Sternocleidomastoid (tissue), 1 donor: ENCODE measurements around a stretch of chr18.

DNA sequence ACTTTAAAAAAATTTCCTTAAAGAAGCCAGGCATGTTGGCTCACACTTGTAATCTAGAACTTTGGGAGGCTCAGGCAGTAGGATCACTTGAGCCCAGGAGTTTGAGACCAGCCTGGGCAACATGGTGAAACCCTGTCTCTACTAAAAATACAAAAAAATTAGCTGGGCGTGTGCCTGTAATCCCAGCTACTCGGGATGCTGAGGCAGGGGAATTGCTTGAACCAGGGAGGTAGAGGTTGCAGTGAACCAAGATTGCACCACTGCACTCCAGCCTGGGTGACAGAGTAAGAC is 22.0 kb downstream of the RIOK3 start:
- PRO-cap = no peak

DNA sequence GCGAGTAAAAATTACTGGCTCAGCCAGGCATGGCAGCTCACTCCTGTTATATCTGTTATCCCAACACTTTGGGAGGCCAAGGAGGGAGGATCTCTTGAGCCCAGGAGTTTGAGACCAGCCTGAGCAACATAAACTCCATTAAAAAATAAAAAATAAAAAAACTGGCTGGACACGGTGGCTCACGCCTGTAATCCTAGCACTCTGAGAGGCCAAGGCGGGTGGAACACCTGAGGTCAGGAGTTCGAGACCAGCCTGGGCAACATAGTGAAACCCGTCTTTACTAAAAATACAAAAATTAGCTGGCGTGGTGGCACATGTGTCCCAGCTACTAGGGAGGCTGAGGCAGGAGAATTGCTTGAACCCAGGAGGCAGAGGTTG is 22.7 kb upstream of the RMC1 start:
- PRO-cap = no peak

- PRO-cap = no peak
Observed at GRCh38 chr18:23495611-23496308, 7.6 kb upstream of the RMC1 start.

GRCh38 chr18:23504564-23505215 is 1.4 kb downstream of the RMC1 start:
- PRO-cap = no peak

GRCh38 chr18:23709917-23710672 is 20.8 kb downstream of the LAMA3 start:
- PRO-cap = no peak

GRCh38 chr18:23932626-23933017 is 81.9 kb upstream of the TTC39C start:
- PRO-cap = no peak

DNA sequence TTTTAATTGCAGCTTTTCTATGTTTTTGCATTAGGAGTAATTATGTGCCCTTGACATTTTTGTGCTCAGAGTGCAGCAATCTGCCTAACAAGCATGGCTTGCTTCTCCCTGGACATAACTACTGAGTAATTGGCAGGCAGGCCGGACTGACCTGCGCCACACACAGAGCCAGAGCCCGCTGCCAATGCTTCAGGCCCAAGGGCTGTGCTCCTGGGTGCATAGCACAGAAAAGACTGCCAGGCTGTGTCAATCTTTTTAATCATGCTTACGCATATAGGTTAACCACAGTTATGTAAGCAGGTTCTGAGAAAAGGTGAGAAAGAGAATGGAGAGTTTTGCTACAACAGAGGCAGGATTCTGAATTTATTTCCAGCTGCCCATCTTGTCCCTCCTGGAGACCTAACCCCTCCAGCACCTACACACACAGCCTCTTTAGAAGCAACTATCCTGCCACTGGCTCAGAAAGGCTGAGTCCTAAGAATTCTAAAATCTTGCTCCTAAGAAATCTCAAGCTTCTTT is 22.0 kb upstream of the TTC39C start:
- PRO-cap = no peak

- PRO-cap = no peak
Observed at GRCh38 chr18:24326203-24326757, 71.3 kb downstream of the OSBPL1A start.

DNA sequence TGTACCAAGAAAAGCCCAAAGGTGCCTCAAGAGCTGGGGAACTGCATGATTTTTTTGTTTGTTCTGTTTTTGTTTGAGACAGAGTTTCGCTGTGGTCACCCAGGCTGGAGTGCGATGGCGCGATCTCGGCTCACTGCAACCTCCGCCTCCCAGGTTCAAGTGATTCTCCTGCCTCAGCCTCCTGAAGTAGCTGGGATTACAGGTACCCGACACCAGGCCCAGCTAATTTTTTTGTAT is 37.8 kb downstream of the OSBPL1A start:
- PRO-cap = no peak

DNA sequence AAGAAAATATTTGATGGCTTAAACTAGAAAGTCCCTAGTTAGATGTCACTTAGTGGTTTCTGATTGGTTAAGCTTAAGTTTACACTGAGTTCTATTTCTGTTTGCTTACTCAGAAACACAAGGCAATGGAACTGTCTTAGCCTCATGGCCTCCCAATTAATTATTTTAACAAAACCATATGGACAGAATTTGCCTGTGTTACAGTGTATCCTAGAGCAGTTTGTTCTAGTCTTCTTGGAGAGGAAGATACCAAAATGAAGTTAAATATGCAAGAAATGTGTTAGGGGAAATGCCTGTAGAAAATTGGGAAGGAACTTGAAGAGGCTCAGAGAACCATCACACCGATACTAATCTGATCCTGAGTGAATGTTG is 4.6 kb upstream of the IMPACT start:
- PRO-cap = no peak

DNA sequence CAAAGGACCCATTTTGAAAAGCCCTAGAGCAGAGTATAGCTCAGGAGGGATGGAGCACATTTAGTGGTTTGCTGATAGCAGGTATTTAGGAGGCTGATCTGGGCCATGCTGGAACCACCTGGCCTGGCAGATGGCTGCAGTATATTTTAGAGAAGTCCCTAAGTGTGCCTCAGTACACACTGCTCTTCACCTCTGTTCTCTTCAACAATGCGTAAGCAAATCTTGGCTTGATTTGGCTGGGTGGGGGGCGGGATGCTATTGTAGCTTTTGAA is 171.9 kb downstream of the HRH4 start:
- PRO-cap = no peak

- PRO-cap = no peak
Observed at GRCh38 chr18:25189394-25190085, 162.4 kb downstream of the ZNF521 start.

DNA sequence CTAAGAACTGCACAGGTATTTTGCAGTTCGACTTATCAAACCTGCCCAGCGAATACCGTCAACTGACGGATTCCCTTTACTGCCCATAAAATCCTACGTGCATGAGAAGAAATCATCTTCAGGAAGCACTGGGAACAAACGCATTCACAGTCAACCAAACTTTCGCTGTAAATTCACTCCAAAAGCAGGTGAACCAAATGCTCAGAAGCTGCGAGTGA is 3.3 kb downstream of the ZNF521 start:
- PRO-cap = no peak

DNA sequence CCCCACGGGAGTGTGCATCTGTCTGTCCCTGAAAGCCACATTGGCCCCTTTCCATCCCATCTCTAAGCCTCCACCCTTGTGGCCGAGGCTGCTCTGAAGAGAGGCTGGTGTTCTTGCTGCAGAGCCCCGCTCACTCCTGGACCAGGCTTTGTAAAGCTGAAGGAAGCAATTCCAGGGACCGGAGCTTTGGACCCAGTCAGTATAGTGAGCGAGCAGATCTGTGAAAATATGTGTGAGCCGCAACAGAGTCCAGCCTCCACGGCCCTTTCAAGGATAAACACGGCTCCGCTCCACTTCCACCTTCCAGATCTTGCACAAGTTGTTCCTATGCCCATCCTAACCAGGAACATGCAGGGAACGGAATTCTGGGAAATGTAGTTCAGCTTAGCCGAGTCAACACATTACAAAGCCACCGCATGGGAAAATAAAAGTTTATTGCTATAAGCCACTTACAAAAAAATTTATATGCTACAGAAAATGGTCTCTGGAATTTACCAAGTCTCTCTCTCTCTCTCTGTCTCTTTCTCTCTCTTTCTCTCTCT is 151.6 kb upstream of the ZNF521 start:
- PRO-cap = no peak

DNA sequence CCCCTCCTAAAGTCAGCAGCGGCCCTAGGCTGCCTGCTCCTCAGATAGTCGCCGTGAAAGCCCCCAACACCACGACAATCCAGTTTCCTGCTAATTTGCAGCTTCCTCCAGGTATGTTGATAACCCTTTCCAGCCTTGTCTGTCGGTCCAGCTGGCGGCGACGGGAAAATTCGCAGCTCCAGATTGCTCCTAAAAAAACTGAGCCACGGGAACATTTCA is 830 bp downstream of the TAF4B start:
- PRO-cap = no peak

DNA sequence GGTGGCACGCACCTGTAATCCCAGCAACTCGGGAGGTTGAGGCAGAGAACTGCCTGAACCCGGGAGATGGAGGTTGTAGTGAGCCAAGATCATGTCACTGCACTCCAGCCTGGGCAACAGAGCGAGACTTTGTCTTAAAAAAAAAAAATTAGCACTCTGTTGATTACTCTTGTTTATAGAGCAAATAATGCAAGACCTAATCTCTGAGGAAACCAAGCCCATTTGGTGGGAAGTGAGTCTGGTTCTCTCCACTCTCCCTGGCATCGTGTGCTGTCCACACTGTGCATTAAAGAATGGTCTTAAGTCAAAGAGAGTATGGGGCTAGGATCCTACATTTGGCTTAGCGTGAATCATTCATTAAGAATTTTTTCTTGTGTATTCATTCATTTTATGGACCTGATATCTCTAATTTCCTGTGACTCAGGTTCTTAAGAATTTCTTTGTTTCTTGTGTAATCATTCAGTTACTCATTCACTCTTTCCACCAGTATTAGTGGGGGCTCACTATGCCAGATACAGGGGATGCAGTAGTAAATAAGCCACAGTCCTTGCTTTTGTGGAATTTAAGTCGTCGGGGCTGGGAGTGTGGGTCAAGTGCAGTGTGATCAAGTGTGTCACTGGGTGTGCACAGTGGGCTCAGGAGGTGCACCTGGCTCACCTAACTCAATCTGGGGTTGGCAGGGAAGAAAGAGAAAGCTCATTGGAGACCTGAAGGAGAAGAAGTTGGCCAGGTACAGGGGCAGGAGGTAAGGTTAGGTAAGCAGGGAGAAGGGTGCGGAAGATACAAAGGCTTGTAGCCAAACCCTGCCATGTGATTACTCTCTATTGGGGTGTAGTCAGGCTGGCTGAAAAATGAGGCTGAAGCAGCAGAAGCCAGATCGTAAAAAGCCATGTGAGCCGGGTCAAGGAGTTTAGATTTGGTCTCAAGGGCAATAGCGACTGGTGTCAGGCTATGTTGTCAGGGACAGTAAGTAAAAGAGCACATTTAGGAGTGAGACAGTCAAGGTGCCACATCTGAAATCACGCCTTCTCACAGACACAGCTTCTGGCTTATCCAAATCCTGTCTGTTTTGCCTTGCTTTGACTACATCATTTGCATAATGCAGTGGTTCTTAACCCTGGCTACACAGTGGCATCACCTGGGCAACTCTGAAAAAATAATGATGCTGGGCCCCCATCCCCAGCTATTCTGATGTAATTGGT is 67.3 kb downstream of the KCTD1 start:
- PRO-cap = no peak

DNA sequence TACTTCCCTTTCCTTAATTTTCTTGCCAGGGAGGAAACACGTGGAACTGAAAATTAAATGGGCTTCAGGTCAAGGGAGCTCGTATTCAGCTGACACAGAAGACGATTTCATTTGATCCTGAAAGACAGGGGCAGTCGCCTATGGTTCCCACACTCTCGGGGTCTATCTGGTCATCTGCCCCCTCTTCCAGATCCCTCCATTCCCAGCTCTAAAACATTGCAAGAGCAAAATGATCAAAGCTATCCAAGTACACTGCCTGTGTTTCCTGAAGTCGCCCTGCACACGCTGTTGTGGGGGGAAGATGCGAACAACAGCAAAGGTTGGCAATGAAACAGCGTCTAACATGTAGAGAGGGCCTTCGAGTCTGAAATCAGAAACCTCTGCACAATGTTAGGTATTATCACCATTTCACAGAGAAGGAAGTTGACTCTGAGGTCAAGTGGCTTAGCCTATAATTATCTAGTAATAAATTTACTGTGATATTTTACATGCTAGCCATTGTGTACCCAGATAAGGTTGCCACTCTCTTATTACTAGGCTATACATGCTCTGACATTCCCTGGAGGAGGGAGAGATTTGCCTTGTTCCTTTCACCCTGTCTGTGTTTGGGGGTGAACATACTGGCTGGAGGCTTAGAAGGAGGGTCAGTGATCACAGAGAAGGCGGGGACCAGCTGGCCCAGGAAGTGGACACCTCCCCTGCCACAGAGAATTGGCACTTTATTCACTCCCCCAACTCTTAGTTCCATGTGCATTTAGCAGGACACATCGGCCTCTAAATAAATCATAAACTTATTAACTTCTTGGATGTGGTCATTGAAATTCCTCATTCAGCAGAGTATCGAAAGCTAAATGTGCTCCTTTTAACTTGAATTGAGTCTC is 36.9 kb downstream of the KCTD1 start:
- PRO-cap = no peak

- PRO-cap = no peak
Observed at GRCh38 chr18:28177497-28178242, 740 bp upstream of the CDH2 start.

DNA sequence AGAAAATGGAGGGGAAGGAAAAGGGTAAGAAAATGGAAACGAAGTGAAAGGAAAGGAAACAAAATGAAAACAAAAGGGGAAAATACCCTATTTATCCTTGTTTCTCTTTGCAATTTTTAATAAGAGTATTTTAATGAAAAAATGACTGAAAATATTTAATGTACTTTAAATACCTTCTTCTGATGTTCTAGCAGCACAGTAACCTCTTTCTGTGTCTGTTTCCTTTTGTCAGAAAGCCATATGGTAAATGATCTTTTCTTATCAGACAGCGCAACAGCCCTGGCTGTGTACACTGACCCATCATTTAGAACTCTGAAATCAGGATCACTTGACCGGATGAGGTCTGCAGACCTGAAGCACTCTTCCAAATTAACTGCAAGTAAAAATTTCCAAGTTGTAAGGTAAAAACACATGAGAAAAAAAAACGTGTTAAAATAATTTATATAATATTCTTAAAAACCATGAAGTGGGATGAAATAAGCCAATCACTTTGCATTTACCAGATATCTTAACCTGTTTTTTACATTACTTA is 11.7 kb downstream of the DSC3 start:
- PRO-cap = no peak

- PRO-cap = no peak
Observed at GRCh38 chr18:31070593-31070883, 28.0 kb upstream of the DSC3 start.